SK-N-SH (cell line): ENCODE data around the genes TMF1 and UBA3.

GRCh38 chr3:65695996-65696352 is 342.7 kb downstream of the MAGI1 start:
- RRBS, result no CpG with 5 or more reads among the region's 2 CpGs
CAGE:
- cytosol, long polyA plus RNA, result no peak
- long polyA plus RNA, result no peak
- nucleus, long polyA plus RNA, result no peak

GRCh38 chr3:65902092-65903062 is 136.3 kb downstream of the MAGI1 start:
- RRBS, result no CpG with 5 or more reads among the region's 12 CpGs
CAGE:
- cytosol, long polyA plus RNA, result no peak
- long polyA plus RNA, result no peak
- nucleus, long polyA plus RNA, result no peak

DNA sequence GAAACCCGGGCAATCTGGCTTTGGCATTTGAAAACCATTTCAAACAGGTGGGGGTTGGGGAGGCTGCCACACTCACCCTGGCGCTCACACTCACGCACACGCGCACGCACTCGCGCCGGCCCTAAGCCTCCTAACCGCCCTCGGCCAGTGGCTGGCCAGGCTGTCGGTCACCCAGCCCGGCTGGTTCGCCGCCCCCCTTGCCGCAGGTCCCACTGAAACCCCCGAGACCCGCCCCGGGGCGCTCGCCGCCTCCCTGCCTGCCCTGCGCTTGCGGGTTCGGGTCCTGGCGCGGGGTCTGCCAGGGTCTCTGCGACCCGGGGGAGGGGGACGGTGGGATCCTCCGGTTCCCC is 409 bp upstream of the MAGI1 start:
- RRBS, result 2% methylated on average over 26 of the region's 31 CpGs
CAGE:
- cytosol, long polyA plus RNA, result no peak
- long polyA plus RNA, result no peak
- nucleus, long polyA plus RNA, result no peak

GRCh38 chr3:66110665-66111306 is 72.1 kb upstream of the MAGI1 start:
- RRBS, result no CpG with 5 or more reads among the region's 8 CpGs
CAGE:
- cytosol, long polyA plus RNA, result no peak
- long polyA plus RNA, result no peak
- nucleus, long polyA plus RNA, result no peak

DNA sequence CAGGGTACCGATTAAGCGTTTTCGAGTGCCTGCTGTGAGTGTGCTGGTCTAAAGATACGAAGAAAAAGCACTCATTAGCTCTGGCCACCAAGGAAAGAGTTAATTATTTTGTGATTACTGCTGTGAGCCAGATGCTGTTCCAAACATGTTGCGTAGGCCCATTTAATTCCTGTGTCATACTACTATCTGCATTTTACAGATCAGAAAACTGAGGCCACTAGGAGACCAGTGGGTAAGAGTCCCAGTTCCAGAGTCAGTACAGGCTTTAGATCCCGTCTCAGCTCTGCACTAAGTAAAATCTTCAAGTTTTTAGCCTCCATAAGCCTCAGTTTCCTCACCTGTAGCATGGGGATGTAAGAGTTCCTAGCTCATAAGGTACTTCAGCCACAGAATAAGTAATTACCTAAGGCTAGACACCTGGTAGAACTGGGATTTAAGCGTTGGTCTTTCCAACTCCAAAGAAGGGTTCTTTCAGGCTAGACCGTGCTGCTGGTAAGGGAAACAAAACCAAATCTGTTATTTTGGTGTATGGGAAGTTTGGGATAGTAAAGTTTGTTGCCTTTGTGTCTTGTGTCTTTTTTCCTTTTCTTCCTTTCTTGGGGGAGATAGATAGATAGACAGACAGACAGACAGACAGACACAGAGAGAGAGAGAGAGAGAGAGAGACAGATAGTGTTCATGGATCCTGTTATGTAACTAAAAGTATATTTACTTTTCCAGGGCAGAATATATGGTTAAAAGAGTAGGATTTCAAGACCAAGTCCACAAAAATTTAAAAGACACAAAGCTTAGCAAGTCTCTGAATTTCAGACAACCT is 133.5 kb downstream of the LRIG1 start:
- RRBS, result no CpG with 5 or more reads among the region's 8 CpGs
CAGE:
- cytosol, long polyA plus RNA, result no peak
- long polyA plus RNA, result no peak
- nucleus, long polyA plus RNA, result no peak

GRCh38 chr3:66448833-66449088 is 52.1 kb downstream of the LRIG1 start:
- RRBS, result no CpG with 5 or more reads among the region's 3 CpGs
CAGE:
- cytosol, long polyA plus RNA, result no peak
- long polyA plus RNA, result no peak
- nucleus, long polyA plus RNA, result no peak

DNA sequence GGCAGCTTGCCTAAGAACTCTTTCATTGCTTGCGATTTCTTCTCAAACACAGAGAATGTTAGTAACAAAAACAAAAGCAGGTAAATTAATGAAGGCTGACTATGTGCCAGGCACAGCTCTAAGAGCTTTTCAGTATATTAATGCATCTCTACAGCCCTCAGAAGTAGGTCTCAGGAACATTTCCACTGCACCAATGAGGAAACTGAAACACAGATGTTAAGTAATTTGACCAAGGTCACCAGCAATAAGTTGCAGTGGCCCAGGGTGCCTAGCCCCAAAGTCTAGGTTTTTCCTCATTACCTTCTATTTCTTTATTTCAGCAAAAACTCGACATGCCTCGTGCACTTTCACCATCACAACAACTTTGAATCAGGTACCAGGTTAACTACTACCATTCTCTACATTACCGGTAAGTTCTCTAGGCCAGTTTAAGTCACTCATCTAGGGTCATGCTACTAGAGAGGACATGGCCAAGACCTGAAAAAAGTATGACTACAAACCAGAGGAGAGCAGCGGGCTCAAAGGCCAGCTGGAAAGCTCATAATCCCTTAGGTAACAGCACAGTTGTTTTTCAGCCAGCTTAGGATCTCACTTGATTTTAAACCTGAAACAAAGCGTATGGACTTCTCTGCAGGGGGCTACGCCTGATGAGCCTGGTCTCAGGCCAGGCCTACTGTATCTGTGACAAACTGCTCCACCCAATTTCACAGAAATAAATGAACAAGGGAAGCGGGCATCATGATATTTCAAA is 47.4 kb downstream of the LRIG1 start:
- RRBS, result no CpG with 5 or more reads among the region's 8 CpGs
CAGE:
- cytosol, long polyA plus RNA, result no peak
- long polyA plus RNA, result no peak
- nucleus, long polyA plus RNA, result no peak

GRCh38 chr3:66482991-66484082 is 17.5 kb downstream of the LRIG1 start:
- RRBS, result no CpG with 5 or more reads among the region's 19 CpGs
CAGE:
- cytosol, long polyA plus RNA, result no peak
- long polyA plus RNA, result no peak
- nucleus, long polyA plus RNA, result no peak

- RRBS, result no CpG with 5 or more reads among the region's 7 CpGs
CAGE:
- cytosol, long polyA plus RNA, result no peak
- long polyA plus RNA, result no peak
- nucleus, long polyA plus RNA, result no peak
Observed at GRCh38 chr3:66505263-66505882, 4.6 kb upstream of the LRIG1 start.

DNA sequence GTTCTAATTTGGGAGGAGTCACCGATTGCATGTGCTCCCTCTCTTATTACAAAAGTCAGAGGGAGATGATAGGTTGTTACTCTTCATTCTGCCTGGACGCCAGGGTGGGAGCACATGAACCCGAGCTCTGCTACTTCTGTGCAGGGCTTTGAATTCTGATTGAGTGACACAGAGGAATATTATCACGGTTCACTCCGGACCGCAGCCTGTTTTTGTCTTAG is 36.9 kb upstream of the LRIG1 start:
- RRBS, result no CpG with 5 or more reads among the region's 6 CpGs
CAGE:
- cytosol, long polyA plus RNA, result no peak
- long polyA plus RNA, result no peak
- nucleus, long polyA plus RNA, result no peak

DNA sequence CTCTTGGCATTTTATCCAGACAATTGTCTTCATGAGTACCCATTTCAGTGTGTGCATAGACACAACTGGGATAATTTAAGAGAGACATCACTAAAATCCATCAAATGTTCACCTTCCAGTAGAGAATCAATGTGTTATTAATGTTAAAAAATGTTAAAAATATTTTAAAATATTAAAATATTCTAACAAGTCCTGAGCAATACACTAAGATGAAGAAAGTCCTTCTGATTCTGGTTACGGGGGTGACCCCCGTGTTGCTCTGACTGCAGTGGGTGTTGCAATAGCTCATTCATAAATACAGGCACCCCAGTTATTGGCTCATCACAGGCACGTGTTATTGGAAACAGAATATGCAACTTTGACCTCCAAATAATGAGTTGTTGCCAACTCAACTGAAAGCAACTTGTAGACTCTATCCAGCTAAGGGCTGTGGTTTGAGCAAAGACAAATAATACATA is 87.3 kb upstream of the LRIG1 start:
- RRBS, result no CpG with 5 or more reads among the region's 3 CpGs
CAGE:
- cytosol, long polyA plus RNA, result no peak
- long polyA plus RNA, result no peak
- nucleus, long polyA plus RNA, result no peak

DNA sequence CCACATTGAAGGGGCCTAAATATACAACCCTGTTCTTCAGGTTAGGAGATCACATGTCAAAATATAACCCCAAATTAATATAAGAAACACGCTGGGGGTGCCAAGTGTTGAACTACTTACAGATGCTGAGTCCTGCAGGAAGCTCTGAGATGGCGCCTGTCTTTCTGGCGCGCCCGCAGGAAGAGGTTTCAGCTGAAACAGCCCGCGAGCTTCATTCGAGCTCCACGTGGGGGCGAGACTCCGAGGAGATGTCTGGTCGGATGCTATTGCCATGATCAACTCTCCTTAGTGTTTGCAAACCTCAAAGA is 25.9 kb upstream of the KBTBD8 start:
- RRBS, result no CpG with 5 or more reads among the region's 12 CpGs
CAGE:
- cytosol, long polyA plus RNA, result no peak
- long polyA plus RNA, result no peak
- nucleus, long polyA plus RNA, result no peak

DNA sequence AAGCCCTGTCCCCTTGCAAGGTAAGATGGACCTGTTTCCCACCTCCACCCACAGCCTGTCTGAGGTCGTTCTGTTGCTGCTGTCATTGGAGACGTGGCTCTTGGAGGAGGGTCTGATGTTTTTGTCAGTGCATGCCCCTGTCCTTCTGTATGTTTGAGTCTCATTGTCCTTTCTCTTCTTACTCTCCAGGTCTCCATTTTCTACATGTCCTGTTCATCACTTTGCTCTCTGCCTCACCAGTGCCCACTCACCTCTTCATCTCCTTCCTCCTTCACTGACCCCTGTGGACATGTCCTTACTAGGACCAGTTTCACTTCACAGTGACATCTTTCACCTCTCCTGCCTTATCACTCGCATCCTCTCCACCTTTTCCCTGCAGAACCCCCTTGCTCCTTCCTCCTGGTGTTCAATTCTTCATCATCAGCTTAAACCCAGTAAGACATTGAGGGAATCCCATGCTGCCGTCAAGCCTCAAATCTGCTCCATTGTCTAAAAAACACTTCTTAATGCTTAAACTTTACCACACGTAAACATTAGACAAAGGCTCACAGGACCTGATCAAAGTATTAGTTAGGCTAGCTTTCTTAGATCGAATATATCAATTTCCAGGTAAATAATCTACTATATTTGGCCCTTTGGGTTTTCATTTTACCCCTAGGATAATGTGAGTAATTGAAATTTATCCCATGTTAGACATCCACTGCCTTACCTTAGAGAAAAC is 262.4 kb downstream of the SUCLG2 start:
- RRBS, result no CpG with 5 or more reads among the region's 6 CpGs
CAGE:
- cytosol, long polyA plus RNA, result no peak
- long polyA plus RNA, result no peak
- nucleus, long polyA plus RNA, result no peak

DNA sequence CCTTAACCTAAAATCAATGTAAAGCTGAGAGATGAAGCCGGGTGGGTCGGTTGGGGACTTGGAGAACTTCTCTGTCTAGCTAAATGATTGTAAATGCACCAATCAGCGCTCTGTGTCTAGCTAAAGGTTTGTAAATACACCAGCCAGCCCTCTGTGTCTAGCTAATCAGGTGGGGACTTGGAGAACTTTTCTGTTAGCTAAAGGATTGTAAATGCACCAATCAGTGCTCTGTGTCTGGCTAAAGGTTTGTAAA is 687 bp upstream of the SUCLG2 start:
- RRBS, result no CpG with 5 or more reads among the region's 3 CpGs
CAGE:
- cytosol, long polyA plus RNA, result no peak
- long polyA plus RNA, result no peak
- nucleus, long polyA plus RNA, result no peak

GRCh38 chr3:67655426-67656441 is 1.3 kb upstream of the SUCLG2 start:
- RRBS, result no CpG with 5 or more reads among the region's 28 CpGs
CAGE:
- cytosol, long polyA plus RNA, result no peak
- long polyA plus RNA, result no peak
- nucleus, long polyA plus RNA, result no peak

GRCh38 chr3:69011852-69012452 is 1.5 kb downstream of the EOGT start:
- RRBS, result no CpG with 5 or more reads among the region's 9 CpGs
CAGE:
- cytosol, long polyA plus RNA, result no peak
- long polyA plus RNA, result no peak
- nucleus, long polyA plus RNA, result no peak

- RRBS, result 2% methylated on average over 2 of the region's 51 CpGs
CAGE:
- cytosol, long polyA plus RNA, result no peak
- long polyA plus RNA, result no peak
- nucleus, long polyA plus RNA, result no peak
Observed at GRCh38 chr3:69051750-69052638, at the start of gene TMF1. TMF1 (minus strand) TSS chr3:69052333.

DNA sequence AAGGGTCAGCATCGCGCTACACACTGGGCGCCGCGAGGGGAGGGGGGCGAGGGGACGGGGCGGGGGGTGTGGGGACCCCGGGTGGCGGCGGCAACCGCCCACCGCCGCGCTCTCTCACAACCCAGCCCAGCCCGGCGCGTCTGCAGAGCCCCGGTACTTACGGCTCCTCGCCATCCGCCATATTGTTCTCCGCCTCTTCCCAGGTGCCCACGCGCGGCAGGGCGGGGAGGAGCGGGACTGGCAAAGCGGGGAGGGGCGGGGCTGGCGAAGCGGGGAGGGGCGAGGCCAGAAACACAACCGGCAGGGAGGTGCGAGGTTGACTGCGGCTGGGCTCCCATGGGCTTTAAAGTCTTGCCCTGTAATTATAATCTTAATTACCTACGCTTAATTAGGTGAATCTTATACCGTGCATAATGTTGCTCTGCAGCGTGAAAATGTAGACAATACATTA is at the start of gene UBA3:
UBA3 (minus strand) TSS at position 193 of the 451 bp plus-strand sequence.
- RRBS, result 1% methylated on average over 8 of the region's 39 CpGs
CAGE:
- cytosol, long polyA plus RNA, result no peak
- long polyA plus RNA, result start-site peak on the minus strand centred at position 192 of the sequence, 19 bp wide, 155 and 50 reads in 2 replicates
- nucleus, long polyA plus RNA, result no peak

CAGE:
- cytosol, long polyA plus RNA, result no peak
- long polyA plus RNA, result no peak
- nucleus, long polyA plus RNA, result no peak
Observed at GRCh38 chr3:69082718-69083229, 2.0 kb upstream of the ARL6IP5 start.

- RRBS, result 35% methylated on average over 2 of the region's 11 CpGs
CAGE:
- cytosol, long polyA plus RNA, result no peak
- long polyA plus RNA, result no peak
- nucleus, long polyA plus RNA, result no peak
Observed at GRCh38 chr3:69231715-69232197, 109.4 kb upstream of the LMOD3 start.